ENCODE measurements around a stretch of chr18.

DNA sequence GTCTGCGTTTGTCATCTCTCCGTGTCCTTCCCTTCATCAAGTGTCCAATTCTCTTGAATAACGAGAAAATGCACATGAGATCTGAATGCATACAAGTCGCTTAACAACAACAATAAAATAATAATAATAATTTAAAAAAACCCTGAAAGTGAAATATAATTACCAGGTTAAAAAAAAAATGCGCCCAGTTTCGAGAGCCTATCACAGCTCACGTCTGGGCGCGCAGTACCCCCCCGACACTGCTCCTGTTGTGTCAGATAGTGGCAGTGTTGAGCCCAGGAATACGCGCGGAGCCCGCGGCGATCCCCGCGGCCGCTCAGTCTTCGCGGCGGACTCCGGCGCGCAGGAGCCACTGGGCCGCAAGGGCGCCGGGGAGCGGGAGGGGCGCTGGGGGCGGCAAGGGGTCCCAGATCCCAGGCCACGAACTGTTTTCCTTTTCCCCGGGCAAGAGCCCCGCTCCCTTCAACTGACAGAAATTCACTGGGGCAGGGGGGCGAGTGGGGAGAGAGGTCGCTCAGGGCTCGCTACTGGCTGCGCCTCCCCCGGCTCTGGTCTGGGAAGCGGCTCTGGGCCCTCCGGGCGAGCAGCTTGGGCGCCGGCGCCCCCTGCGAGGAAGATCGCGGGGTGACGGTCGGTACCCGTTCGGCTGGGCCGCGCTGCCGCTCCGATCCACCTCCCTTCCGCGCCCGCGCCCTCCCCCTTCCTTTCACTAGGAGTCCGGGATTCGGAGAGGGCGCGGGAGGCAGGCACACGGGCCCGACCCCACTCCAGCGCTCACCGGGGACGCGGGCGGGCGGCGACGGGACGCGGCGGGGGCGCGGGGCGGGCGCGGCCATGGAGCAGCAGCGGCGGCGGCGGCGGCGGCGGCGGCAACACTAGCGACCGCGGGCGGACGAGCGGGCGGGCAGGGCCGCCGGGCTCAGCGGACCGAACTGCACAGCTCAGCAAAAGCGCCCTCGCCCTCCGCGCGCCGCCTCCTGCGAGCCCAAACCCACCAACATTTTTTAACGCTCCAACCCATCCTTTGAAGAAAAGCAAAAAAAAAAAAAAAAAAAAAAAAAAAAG is 1.5 kb upstream of the SETBP1 start:
- PRO-cap, 4 experiments, result peak in 4 of 4 experiments; most common plus-strand start position 319 of the sequence (in 4); most common minus-strand start position 999 of the sequence (in 2)
- RAMPAGE, long total RNA, 2 experiments, result start-site peak on the plus strand in 1 of 2 experiments, centred at position 336 of the sequence, 5 reads per replicate
- RRBS, result 2% methylated on average over 21 of the region's 109 CpGs

DNA sequence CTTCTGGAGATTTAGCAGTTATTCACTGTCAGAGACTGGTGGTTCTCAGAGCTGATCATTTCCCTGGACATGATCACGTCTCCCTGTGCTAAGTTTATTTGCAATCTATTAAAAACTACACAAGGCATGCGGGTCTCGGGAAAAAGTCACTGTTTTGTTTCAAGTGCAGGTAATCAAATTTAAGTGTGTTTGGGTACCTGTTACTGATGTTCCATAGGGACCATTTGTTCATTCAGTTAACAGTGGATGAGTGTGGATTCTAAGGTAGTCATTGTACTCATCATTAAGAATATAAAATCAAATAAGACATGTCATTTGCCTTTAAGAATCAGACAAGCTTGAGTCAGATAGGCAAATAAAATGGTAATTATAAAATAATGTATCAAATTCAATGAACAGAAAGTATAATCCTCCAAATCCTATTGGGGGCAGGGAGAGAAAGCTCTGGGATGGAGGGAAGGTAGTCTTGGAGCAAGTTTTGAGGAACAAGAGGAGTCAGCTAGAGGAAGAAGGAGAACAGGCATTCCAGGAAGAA is 47.6 kb downstream of the SETBP1 start:
- PRO-cap, 4 experiments, result no peak in any of the 4 experiments
- RAMPAGE, long total RNA, 2 experiments, result no peak in any of the 2 experiments
- RRBS, result no CpG with 5 or more reads among the region's 3 CpGs

DNA sequence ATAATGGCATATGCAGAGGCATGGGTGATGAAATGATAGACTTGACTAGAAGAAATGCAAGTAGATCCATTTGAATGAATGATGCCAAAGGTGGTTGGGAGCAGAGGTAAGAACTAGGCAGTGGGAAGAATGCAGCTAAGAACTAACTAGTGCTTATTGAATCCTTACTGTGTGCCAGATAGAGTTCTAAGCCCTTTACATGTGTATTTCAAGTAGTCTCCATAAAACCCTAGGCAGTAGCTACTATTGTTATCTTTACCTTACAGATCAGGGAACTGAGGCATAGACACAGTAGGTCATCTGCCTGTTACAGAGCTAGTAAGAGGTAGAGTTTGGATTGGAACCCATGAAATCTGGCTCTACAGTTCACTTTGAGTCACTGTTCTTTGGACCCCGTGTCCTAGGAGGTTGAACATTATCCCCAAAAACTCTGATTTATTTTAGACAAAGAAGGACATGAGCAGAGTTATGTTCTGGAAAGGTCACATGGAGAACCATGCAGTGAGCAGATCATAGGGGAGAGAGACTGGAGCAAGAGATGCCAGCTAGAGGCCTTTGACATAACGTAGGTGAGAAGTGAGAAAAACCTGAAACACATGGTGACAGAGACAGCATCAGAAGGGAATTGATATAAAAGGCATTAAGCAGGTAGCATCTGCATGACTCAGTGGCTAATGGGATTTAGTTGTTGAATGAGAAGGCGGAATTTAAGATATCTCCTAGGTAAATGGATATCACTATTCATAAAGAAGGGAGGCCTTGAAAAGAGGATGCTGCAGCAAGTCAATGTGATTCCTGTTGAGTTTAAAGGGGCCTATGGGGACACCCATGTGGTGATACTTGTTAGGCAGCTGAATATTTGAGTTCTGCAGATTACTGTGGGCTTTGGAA is 48.3 kb downstream of the SETBP1 start:
- PRO-cap, 4 experiments, result no peak in any of the 4 experiments
- RAMPAGE, long total RNA, 2 experiments, result no peak in any of the 2 experiments
- RRBS, result no CpG with 5 or more reads among the region's 3 CpGs

- PRO-cap, 4 experiments, result no peak in any of the 4 experiments
- RAMPAGE, long total RNA, 2 experiments, result start-site peak on the plus strand in 1 of 2 experiments, at chr18:44733557-44734059 at its widest, 9 reads per replicate
- RRBS, result no CpG with 5 or more reads among the region's 8 CpGs
These were observed 52.6 kb downstream of the SETBP1 start for GRCh38 chr18:44733124-44733815.

- PRO-cap, 4 experiments, result no peak in any of the 4 experiments
- RAMPAGE, long total RNA, 2 experiments, result no peak in any of the 2 experiments
- RRBS, result 80% methylated on average over 2 of the region's 8 CpGs
These were observed 158.7 kb downstream of the SETBP1 start for GRCh38 chr18:44839164-44839976.

DNA sequence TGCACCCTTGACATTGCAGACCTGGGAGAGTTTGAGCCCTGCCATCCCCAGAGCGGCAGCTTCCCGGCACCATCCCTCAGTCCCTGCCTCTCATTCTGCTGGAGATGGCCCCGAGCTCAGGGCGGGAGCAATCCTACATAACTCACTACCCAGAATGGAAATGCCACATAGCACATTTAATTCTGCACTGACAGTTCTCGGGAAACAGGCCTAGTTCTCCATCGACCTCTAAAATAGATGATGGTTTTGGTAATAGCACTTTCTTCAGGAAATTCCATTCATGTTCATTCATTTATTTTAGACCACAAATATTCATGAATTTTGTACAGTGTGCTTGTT is 92.9 kb upstream of the SLC14A2 start:
- PRO-cap, 4 experiments, result no peak in any of the 4 experiments
- RAMPAGE, long total RNA, 2 experiments, result no peak in any of the 2 experiments
- RRBS, result 29% methylated on average over 2 of the region's 6 CpGs

DNA sequence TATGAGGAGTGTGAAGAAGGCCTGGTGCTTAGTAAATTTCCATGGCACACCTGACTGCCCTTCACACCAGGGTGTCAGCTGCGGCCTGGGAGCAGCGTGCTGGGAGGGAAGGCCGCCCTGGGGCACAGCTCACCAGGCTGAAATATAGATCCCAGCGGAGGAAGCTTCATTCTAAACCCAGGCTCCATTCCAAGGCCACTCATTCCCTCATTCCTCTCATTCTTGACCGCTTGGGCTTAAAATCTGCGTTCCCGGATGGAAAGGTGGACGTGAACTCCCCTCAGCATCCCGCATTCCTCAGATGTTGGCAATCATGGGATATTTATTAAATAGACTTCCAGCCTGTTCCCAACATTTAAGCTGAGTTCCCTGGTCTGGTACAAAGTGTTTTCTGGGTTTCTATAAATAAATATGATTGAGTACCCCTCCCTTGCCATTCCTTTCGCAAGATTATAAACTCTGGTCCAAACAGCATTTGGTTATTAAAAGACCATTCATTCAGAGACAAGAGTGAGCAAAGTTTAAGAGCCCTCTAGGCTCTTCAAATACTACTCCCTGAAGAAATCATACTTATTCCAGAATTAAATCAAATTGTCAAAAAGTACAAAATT is 22.7 kb downstream of the SLC14A2 start:
- PRO-cap, 4 experiments, result no peak in any of the 4 experiments
- RAMPAGE, long total RNA, 2 experiments, result no peak in any of the 2 experiments
- RRBS, result no CpG with 5 or more reads among the region's 10 CpGs

DNA sequence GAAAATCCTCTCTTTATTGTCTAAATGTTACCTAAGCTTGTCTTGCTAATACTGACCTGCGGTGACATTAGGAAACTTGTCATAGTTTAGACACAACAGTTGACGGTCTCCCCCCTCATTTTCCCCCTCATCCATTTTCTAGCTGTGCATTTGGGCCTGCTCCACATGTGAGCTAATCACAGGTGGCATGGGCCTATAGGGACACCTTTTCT is 125.8 kb downstream of the LOXHD1 start:
- PRO-cap, 4 experiments, result no peak in any of the 4 experiments
- RAMPAGE, long total RNA, 2 experiments, result no peak in any of the 2 experiments
- RRBS, result no CpG with 5 or more reads among the region's 2 CpGs

DNA sequence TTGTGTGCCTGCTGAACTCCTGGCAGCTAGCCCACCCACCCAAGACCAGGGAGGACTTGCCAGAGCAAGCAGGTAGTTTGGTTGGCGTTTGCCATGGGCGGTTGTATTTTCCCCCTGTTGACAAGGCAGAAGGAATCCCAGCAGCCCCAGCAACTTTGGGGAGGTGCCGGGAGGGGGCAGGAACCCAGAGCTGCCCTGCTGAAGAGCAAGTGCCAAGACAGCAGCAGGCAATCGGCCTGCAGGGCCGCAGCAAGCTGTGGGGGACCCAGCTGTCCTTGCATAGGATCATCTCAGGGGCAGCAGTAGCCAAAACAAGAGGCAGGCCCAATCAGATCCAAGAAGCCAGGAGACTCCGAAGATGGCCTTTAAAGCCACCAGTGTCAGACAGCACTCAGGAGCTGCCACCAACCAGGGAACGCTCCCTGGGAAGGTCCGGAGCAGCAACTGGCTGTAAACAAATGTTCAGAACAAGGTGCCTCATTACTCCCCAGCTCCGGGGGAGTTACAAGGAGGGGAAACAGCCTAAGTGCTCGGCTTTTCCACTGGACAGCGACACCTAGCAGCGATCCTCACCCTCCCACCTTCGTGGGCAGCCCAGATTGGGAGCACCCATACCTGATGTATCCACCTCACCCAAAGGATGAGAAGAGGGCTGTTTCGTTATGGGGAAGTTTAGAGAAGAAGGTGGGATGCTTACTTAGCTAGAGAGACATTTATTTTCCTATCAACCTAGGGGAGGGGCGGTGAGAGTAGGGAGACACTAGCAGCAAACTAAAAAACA is 2.0 kb downstream of the ST8SIA5 start:
- PRO-cap, 4 experiments, result no peak in any of the 4 experiments
- RAMPAGE, long total RNA, 2 experiments, result no peak in any of the 2 experiments
- RRBS, result 0% methylated on average over 1 of the region's 15 CpGs

DNA sequence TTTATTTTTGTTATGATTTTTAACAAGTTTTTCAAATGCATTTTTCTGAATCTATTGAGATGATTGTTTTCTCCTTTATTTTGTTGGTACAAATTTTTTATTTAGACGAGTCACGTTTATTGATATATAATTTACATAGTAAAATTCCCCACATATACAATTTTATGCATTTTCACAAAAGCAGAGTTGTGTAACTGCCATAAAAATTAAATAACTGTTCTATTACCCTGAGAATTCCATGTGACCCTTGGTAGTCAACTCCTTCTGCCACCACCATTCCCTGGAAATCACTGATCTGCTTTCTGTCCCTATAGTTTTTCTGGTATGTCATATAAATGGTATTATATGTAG is 26.2 kb upstream of the ST8SIA5 start:
- PRO-cap, 4 experiments, result no peak in any of the 4 experiments
- RAMPAGE, long total RNA, 2 experiments, result no peak in any of the 2 experiments
- RRBS, result no CpG with 5 or more reads among the region's 2 CpGs

GRCh38 chr18:46803312-46803992 is 46.6 kb upstream of the ST8SIA5 start:
- PRO-cap, 4 experiments, result no peak in any of the 4 experiments
- RAMPAGE, long total RNA, 2 experiments, result no peak in any of the 2 experiments
- RRBS, result no CpG with 5 or more reads among the region's 2 CpGs

GRCh38 chr18:47151959-47152372 is 1.7 kb upstream of the HDHD2 start:
- PRO-cap, 4 experiments, result no peak in any of the 4 experiments
- RAMPAGE, long total RNA, 2 experiments, result no peak in any of the 2 experiments
- RRBS, result no CpG with 5 or more reads among the region's 5 CpGs

GRCh38 chr18:47174432-47175427 is 1.4 kb downstream of the IER3IP1 start:
- PRO-cap, 4 experiments, result no peak in any of the 4 experiments
- RAMPAGE, long total RNA, 2 experiments, result no peak in any of the 2 experiments
- RRBS, result no CpG with 5 or more reads among the region's 21 CpGs

- PRO-cap, 4 experiments, result no peak in any of the 4 experiments
- RAMPAGE, long total RNA, 2 experiments, result no peak in any of the 2 experiments
- RRBS, result no CpG with 5 or more reads among the region's 2 CpGs
These were observed 232.5 kb upstream of the SKOR2 start for GRCh38 chr18:47483995-47484313.

- PRO-cap, 4 experiments, result no peak in any of the 4 experiments
- RAMPAGE, long total RNA, 2 experiments, result no peak in any of the 2 experiments
- RRBS, result no CpG with 5 or more reads among the region's 15 CpGs
These were observed 131.2 kb downstream of the SMAD2 start for GRCh38 chr18:47799157-47799826.

DNA sequence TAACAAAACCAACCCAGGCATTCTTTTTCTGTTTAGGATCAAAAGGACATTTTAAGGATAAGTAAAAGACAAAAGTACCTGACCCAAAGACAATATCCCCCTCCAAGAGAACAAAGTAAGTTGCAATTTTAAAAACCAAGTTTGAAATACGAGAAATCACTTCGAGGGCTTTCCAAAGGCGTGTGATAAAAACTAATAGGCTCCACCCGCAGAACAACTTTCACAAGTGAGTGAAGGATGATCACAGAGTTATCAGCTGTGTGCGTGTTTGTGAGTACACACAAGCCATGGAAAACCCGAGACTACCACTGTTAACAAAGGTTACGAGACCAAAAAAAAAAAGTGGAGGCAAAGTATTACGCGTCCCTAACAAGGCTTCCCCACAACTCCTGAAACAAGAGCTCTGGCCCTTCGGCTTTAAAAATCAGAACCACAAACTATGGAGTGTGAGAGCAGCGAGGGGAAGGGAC is 766 bp downstream of the SMAD2 start:
- PRO-cap, 4 experiments, result peak in 3 of 4 experiments; most common plus-strand start position 225 of the sequence (in 2); most common minus-strand start position 187 of the sequence (in 2)
- RAMPAGE, long total RNA, 2 experiments, result no peak in any of the 2 experiments
- RRBS, result no CpG with 5 or more reads among the region's 11 CpGs

- PRO-cap, 4 experiments, result no peak in any of the 4 experiments
- RAMPAGE, long total RNA, 2 experiments, result no peak in any of the 2 experiments
- RRBS, result no CpG with 5 or more reads among the region's 1 CpG
These were observed 100.6 kb upstream of the SMAD2 start for GRCh38 chr18:48031063-48031392.

DNA sequence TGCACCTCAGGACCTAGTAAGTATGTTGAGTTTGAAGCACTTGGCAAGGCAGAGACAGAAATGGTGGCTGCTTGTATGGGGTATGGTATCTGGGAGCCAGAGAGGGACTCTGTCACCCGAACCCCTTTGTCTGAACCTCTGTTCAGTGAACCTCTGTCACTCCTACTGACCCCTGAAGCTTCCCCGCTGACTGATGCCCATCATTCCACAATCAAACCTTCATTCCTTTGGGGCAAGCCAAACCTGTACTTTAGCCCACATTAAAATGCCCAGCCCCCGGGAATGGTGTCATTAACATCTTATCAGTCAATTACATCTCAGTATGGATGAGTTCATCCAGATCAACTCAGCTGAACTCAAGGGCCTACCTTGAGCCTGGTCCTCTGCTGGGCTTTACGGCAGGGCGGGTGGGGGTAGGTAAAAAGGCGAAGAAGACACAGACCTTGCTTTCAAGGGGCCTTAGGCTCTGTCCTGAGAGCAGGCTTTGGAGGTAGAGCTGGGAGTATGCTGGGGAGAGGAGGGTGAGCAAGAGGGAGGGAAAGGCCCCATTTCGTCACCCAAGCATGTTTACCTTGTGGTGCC is 154.4 kb upstream of the SMAD2 start:
- PRO-cap, 4 experiments, result no peak in any of the 4 experiments
- RAMPAGE, long total RNA, 2 experiments, result no peak in any of the 2 experiments
- RRBS, result no CpG with 5 or more reads among the region's 7 CpGs

- PRO-cap, 4 experiments, result no peak in any of the 4 experiments
- RAMPAGE, long total RNA, 2 experiments, result no peak in any of the 2 experiments
- RRBS, result no CpG with 5 or more reads among the region's 4 CpGs
These were observed 204.6 kb upstream of the SMAD2 start for GRCh38 chr18:48135013-48135522.

GRCh38 chr18:48135571-48136119 is 205.2 kb upstream of the SMAD2 start:
- PRO-cap, 4 experiments, result no peak in any of the 4 experiments
- RAMPAGE, long total RNA, 2 experiments, result no peak in any of the 2 experiments
- RRBS, result no CpG with 5 or more reads among the region's 27 CpGs

Measured in uterus (tissue), 7 donors.